Neural progenitor cell (in vitro differentiated cells): ENCODE data around the gene GPR65.

- RAMPAGE, long total RNA = no peak
Measured at GRCh38 chr14:81166118-81166545, 54.6 kb downstream of the GTF2A1 start.

DNA sequence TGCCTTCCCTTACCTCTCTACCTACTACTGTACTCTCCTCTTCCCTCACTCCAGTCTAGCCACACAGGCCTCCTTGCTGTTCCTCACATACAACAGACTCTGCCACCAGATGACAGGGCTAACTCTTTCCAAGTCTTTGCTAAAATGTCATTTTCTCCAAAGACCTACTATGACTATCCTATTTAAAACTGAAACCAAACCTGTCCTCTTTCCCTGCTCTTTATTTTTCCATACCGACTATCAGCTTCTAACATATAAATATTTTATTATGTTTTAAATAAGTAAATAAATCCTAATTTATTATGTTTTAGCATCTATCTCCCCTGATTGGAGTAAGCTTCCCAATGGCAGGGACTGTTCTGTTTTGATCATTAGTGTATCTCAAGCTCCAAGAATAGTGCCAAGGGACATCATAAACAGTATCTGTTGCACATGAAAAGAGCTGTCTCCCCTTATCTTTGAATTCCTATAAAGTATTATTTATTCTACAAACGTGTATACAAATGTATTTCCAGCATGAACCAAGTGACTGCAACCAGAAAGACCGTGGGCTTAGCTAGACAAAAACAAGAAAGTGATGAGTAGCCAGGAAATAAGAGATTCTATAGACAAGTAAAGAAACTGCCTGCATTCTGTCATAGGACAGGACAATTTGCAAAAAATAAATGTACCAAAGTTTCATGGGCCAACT lies 37.8 kb downstream of the GTF2A1 start:
- RAMPAGE, long total RNA = no peak

GRCh38 chr14:81205670-81205915 lies 15.2 kb downstream of the GTF2A1 start:
- RAMPAGE, long total RNA = no peak

- RAMPAGE, long total RNA = no peak
Measured at GRCh38 chr14:81208344-81208875, 12.3 kb downstream of the GTF2A1 start.

GRCh38 chr14:81219729-81219993 lies 1.1 kb downstream of the GTF2A1 start:
- RAMPAGE, long total RNA = no peak

GRCh38 chr14:81266373-81267377 lies 45.9 kb upstream of the GTF2A1 start:
- RAMPAGE, long total RNA = no peak

DNA sequence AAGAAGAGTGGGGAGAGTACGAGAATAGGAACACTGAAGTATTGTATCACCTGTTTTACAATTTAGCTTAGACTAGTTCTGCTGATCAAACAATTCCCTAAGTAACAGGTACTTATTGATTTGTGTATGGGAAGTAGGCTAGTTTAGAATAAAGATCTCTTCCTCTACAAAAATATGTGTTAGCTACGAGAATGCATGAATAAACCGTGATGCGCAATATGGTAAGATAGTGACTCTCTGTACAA lies 970.4 kb upstream of the SEL1L start:
- RAMPAGE, long total RNA = no peak

DNA sequence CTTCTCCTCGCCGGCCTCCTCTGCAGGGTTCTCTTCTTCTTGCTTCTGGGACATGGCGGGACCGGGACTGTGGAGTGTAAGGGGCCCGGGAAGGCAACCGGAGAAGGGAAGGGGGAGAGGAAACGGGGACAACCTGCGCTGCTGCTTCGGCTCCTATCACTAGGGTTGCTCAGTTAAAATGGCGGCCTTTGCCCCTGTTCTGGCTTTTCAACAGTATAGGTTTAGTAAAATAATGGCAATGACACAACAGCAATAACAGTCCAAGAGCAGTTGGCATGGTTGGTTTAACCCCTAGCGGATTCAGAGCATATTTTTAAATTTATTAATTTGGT lies 1159.3 kb upstream of the SEL1L start:
- RAMPAGE, long total RNA = no peak

GRCh38 chr14:88004858-88005713 lies at the start of gene GPR65:
Gene GPR65, plus strand, starts transcription at chr14:88005135.
- RAMPAGE, long total RNA = no peak

DNA sequence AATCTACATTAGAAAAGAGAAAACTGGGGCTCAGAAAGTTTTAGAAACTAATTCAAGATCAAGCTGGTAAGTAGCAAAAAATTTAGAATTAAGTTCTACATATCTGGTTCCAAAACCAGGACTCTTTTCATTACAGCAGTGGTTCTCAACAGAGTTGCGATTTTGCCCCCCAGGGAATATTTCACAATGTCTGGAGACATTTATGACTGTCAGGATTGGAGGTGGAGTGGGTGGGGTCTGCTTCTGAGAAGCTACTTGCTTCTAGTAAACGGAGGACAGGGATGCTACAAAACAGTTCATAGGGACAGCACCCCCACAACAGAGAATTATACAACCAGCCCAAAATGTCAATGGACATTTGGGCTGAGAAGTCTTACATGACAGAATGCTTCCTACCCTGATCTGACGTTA lies 818 bp upstream of the SPATA7 start:
- RAMPAGE, long total RNA = no peak

- RAMPAGE, long total RNA = no peak
Measured at GRCh38 chr14:88829091-88829717, 4.8 kb downstream of the TTC8 start.

DNA sequence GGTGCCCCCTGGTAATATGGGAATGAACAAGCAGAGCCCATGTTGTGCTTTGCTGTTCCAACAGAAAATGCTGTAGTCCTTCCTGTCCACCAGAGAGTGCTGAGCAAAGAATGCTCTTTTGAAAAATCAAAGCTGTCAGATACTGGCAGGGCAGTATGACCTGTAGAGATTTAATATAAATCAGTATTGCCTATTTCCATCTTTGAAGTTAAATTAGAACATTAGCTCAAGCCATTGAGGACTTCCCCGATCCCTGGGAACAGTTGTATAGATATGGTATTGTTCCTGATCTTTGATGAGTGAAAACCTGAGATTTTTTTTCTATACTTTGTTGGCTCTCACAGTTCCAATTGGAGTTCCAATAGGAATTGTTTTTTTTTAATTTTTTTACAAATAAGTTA lies 13.1 kb downstream of the TTC8 start:
- RAMPAGE, long total RNA = no peak

GRCh38 chr14:89249227-89249851 lies 167.7 kb downstream of the FOXN3 start:
- RAMPAGE, long total RNA = no peak

GRCh38 chr14:89284341-89285021 lies 132.6 kb downstream of the FOXN3 start:
- RAMPAGE, long total RNA = no peak

DNA sequence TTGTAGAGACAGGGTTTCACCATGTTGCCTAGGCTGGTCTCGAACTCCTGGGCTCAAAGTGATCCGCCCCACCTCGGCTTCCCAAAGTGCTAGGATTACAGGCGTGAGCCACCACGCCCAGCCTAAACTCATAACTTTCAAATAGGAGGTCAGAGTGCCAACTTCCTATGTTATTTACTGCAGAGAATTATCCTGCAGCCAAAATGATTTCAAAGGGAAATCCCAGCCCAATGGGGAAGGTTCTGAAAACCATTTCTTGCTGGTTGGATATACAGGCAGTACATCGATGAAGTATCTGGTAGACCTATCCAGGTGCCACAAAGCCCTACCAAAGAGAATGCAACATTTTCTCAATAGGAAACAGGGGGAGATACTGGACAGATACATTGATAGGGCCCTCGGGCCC lies 13.7 kb downstream of the FOXN3 start:
- RAMPAGE, long total RNA = no peak

GRCh38 chr14:89411973-89412735 lies 4.9 kb downstream of the FOXN3 start:
- RAMPAGE, long total RNA = no peak

DNA sequence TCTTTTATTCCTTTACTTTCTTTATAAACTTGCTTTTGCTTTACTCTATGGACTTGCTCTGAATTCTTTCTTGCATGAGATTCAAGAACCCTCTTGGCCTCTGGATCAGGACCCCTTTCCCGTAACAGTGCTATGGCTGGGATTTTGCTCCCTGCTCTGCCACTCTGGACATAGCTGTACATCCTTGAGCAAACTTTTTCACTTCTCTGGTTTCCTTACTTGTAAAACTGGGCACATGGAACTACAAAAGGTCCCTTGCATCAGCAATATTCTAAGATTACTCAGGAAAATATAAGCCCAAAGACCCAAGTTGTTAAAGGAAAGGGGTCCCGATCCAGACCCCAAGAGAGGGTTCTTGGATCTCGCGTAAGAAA lies 124.6 kb upstream of the FOXN3 start:
- RAMPAGE, long total RNA = no peak

- RAMPAGE, long total RNA = no peak
Measured at GRCh38 chr14:89578205-89579148, 161.4 kb upstream of the FOXN3 start.

GRCh38 chr14:89648445-89649159 lies 231.6 kb upstream of the FOXN3 start:
- RAMPAGE, long total RNA = no peak

DNA sequence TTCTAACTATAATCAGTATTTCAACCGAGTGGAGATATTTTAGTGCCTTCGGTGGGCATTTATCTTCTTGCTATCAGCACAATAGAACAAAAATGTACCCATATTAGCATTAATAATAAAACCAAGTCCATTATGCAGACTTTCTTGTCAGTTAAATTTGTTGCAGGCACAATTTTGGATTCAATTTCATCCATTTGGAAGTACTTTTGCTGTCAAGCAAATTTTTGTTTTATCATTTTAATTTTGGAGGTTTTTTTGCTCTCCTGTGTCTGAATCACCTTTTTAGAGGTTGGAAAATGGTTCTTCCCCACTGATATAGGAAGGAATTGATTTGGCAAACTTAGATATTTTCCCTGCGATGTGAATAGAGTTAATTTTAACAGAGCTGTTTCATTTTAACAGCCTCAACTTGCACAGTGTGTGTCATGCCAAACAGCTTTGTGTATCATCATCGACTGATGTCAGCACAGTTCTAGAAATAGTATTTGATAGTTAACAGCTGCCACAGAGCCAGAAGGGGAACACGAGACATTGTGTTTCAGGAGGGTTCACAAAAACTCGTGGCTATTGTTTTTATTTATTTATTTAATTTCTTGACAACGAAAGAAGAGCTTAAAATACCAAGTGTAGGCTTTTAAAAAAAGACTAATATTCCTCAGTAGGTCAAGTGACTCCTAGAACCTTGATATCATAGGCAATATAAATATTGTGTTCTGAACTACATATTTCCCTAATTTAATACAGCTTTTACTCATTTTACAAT lies 243.1 kb upstream of the FOXN3 start:
- RAMPAGE, long total RNA = no peak